SEM (cell line): ENCODE measurements around the gene TDRD9.

DNA sequence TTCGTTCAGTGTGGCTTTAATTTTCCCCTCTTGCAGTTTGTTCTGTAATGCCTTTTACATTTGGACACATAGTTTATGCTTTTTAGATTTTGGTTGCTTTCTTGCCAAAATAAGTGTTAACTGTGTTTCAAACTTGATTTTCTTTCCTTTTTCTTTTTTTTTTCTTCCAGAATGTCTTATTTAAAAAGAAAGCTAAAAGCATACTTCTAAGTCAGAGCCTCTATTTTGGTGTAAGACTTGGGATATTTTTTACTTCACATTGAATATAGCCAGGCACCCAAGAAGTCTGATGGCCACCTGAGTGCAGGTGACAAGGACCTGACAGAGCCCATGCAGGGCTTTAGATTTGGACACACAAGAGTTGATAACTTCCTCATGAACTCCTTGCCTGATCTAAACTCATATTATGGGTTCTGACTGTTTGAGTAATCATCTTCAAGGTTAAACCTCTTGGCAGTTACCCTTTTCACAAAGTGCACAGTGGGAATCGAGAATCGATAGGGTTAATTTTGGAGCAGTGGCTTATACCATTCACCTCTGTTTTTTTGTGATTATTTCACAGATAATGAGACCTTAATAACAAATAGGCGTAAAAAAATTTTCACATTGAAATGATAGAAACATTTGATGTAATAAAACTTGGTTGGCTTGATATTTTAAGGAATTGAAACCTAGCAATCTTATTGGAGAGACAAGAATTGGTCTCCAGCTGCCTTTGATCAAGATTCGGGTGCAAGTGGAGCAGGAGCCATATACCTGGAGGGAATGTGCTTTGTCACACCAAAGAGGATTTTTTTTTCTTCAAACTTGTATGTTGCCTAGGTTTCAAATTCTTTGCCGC lies 8.2 kb downstream of the EIF5 start:
- PRO-cap, result no peak

- PRO-cap, result no peak
Measured at GRCh38 chr14:103346737-103347415, 12.8 kb downstream of the EIF5 start.

- PRO-cap, result no peak
Measured at GRCh38 chr14:103439253-103439712, 54.1 kb downstream of the MARK3 start.

DNA sequence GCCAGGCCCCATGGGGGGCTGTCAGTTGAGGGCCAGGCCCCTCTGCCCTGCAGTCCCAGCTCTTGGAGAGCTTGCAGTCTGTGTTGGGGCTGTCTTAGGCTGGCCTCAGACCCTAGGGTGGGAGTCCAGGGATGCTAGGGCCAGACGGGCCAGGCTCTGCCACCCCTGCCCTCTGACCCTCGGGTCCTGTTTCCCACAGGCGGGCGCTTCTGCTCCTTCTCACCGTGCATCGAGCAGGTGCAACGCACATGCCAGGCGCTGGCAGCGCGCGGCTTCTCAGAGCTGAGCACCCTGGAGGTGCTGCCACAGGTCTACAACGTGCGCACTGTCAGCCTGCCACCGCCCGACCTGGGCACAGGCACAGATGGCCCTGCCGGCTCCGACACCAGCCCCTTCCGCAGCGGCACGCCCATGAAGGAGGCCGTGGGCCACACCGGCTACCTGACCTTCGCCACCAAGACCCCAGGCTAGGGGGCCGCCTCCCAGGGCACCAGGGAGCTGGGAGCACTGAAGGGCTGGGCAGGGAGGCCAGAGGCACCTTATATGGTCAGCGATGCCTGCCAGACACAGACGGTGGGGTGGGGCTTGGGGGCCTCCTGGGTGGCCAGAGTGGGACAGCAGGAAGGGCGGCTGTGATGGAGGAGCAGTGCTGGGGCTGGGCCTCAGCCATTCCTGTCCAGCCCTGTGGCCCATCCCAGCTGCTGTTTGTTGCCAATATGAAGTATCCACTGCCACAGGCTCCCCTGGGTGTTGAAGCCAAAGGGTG lies 5.5 kb downstream of the TRMT61A start:
- PRO-cap, result no peak

GRCh38 chr14:103543690-103544243 lies 14.8 kb downstream of the TRMT61A start:
- PRO-cap, result no peak

DNA sequence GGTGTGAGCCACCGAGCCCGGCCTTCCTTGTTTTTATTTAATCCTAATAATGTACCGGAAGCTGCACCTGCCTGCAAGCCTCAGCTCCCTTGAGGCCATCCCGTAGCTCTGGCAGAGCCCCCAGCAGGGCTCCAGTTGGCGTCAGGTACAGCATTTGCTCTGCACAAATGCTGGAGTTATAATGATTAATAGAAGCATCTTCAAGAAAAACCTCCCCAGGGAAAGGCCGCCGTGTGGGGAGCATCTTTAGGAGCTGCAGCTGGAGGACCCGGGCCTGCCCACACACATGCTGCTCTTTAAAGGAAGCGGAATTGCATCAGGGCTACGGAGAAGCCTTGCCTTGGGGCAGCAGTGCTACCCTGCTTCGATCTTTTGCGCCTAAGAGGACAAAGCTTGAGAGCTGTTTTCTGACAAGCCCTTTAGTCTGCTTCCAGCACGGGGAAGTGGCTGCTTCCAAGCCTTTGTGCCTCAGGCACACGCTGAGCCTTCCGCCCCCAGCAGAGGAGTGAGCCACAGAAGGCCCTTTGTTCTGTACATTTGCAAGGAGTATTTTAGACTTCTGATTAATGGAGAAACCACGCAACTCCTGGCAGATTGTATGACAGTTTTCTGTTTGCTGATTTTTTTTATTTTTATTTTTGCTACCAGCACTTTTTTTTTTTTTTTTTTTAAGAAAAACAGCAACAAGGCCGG lies 31.5 kb downstream of the COA8 start:
- PRO-cap, result no peak

DNA sequence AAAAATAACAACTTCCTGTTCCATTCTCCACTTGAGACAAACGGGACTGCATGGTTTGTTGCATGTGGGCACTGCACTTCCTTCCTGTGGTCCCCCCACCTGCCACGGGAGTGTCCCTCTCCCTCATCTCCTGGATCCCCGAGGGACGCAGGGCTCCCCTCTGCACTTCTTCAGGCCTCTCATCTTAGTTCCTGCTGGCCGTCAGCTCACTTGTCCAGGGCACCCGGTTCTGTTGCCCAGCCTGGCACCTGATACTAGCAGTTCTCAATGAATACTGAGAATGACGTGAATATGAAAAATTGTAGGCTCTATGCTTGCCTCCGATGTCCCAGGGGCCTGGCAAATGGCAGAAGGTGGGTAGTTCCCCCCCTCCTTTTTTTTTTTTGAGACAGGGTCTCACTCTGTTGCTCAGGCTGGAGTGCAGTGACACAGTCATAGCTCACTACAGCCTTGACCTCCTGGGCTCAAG lies 3.5 kb upstream of the KLC1 start:
- PRO-cap, result no peak

DNA sequence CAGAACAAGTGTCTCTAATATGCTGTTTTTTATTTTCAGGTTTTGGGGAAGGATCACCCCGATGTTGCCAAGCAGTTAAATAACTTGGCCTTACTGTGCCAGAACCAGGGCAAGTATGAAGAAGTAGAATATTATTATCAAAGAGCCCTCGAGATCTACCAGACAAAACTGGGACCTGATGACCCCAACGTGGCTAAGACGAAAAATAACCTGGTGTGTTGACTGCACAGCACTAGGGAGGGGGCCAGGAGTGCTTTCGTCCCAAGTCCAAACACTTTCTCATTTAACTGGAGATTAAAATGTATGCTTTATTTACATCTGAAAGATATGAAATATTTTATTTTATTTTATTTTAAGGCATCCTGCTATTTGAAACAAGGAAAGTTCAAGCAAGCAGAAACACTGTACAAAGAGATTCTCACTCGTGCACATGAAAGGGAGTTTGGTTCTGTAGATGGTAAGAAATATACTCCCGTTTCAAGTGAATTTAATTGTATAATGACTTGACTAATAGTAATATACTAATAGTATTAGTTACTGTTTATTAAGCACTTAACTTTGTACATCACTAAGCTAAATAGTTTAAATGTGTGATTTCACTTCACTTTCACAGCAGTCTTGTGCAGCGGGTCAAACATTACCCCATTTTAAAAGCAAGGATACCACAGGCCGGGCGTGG lies 42.1 kb downstream of the XRCC3 start:
- PRO-cap, result no peak

DNA sequence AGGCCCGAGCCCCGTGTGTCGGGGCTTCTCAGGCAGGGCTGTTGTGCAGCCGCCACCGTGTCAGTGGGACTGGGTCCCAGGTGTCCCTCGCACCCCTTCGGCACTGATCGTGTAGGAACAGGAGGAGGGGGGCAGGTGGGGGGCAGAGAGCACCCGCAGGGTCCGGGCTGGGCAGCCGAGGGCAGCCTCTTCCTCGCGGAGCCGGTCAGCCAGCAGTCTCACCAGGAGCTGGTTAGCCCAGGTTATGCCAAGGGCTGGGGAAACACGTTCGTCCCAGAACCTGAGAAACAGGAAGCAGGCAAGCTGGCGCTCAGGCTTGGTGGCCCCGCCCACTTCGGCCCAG lies 16.5 kb downstream of the XRCC3 start:
- PRO-cap, result no peak

GRCh38 chr14:103728419-103729184 lies 13.0 kb downstream of the ZFYVE21 start:
- PRO-cap, result no peak

DNA sequence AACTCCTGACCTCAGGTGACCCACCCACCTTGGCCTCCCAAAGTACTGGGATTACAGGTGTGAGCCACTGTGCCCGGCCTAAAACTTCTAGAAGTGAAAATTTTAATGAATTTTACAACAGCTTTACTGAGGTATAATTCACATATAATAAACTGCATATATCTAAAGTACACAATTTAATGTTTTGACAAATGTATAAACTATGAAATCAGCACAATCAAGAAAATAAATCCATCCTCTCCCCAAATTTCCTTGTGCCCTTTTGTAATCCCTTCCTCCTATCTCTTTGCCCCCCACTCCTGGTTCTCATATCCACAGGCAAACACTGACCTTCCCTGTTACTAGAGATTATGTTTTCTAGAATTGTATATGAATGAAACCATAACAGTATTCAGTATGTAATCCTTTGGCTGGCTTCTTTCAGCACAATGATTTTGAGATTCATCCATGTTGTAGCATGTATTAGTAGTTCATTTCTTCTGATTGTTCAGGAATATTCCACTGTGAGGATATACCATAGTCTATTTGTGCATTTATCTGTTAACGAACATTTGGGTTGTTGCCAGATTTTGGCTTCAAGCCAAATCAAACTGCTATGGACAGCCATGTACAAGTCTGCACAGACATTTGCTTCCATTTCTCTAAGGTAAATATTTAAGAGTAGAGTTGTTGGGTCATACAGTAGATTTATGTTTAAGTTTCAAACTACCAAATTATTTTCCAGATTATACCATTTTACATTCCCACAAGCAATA lies 56.3 kb downstream of the ZFYVE21 start:
- PRO-cap, result no peak

DNA sequence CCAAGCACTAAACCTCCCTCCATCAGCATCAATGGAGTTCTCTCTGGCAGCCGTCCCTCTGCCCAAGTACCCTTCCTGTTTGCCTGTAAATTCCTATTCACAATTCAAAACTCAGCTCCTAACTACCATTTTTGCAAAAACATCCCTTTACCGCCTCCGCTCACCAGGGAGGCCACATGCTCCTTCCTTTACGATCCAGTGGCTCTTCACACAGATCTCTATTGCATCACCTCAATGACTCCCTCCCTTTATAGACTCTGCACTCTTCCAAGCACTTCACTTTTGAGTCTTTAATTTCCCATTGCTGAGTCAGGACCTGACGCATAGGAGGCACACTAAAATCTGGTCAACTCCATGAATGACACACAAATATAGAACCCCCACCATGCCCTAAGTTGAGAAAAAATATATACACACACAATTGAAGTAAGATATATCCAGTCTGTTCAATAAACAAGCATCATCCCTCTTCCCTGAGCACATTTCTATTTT lies 45.9 kb downstream of the PPP1R13B start:
- PRO-cap, result no peak

DNA sequence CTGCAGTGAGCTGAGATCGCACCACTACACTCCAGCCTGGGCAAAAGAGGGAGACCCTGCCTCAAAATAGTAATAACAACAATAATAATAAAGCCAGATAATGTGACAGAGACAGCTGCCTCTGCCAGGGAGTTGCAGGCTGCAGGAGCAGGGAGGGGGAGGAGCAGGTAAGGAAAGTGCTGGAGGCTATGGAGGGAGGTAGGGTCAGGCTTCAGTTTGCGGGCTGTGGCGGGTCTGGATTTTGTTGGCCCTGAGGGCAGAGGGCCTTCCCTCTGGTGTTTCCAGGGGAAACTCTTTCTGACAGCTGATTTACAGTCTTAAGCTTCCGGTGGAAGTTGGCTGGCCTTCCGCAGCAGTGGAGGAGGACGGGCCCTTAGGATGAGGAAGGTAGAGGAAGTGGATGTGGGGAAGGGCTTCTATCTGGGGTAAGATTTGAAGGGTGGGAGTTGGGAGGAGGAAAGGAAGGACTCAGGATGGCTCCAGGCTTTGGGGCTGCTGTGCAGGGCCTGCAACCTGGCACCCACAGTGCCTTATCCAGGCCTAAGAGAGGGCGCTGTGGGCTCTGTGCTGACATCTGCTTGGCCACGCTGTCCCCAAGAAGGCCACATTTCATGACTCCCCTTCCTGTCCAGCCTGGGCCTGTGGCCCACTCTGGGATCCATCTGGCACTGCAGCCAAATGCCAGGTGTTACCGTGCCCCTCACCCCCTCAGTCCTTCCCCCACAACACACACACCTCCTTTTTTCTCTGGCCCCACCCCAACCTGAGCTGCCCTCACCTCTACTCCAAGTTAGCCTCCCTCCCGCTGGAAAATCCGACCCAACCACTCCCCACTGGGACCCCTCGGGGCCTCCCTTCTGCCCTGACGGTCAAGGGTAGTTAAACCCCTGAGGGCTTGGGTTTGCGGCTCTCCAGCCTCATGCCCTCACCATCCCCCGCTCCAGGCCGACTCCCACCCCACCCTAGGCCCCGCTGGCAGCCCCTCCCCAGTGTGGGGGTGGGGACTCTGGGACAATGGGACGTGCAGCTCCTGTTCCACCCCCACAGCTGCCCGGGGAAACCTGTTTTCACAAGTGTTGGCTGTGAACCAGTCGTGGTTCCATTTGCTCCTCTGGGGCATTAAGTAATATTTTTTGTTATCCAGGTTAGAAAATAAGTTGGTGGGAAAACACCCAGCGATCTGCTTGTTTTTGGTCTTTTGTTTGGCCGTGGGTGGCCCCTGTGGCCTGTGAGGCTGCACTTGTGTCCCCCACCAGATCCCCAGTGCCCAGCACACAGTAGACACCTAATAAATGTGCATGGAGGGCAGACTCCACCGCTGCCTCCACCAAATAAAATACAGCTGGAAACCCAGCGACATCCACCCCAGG lies 7.8 kb upstream of the PPP1R13B start:
- PRO-cap, result no peak

GRCh38 chr14:103909960-103910650 lies 11.2 kb downstream of the ATP5MJ start:
- PRO-cap, result no peak

- PRO-cap, result no peak
Measured at GRCh38 chr14:103928109-103928828, at the start of gene TDRD9. TDRD9 (plus strand) TSS chr14:103928456.

DNA sequence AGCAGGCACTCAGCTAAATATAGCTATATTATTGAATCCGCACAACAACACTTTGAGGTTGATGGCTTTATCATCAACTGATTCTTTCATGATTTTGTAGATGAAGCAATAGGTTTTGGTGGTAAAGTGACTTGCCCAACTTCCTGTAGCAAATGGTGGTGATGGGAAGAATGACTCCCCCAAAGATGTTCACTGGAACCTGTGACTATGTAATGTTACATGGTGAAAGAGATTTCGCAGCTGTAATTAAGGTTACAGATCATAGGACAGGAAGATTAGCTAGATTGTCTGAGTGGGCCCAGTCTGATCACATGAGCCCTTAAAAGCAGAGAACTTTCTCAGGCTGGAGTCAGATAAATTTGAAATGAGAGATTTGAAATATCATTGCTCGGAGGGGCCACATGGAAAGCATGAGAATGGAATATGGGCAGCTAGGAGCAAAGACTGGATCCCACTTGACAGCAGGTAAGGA lies 3.3 kb downstream of the TDRD9 start:
- PRO-cap, result no peak

DNA sequence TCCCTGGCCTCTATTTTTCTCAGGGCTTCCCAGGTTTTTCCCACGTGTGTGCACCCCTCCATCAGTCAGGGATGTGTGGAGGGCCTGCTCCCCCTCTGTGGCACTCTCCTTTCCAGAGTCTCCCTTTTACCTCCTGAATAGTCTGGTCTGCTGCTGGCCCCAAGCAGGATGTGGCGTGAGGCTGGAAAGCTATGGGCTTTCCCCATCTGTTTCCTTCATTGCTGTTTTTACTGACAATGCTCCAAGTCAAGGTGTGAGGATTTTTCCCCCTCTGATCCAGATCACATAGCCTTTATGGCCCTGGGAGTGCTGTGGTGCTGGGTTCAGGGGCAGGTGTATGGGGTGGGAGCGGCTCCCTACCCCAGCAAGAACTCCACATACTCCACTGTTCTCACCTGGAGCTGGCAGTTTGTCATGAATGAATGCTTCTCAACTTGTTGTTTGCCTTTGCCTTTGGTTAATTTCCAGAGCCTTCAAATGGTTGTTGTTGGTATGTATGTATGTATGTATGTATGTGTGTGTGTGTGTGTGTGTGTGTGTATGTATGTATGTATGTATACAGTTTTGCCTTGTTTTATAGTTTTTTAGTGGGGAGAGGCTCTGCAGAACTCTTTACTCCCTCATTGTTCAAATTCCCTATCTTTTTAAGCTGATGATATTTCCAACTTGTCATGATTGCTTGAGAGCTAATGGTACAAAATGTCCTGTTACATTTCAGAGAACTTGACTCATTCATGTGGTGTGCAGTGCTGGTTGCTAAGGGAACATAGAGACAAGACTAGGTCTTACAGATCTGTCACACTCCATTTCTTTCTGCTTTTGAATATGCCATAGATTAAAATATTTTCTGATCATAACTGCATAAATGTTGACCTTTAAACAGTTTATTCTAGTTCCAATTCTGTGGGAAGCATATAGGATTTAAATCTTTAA lies 36.6 kb upstream of the ASPG start:
- PRO-cap, result no peak

DNA sequence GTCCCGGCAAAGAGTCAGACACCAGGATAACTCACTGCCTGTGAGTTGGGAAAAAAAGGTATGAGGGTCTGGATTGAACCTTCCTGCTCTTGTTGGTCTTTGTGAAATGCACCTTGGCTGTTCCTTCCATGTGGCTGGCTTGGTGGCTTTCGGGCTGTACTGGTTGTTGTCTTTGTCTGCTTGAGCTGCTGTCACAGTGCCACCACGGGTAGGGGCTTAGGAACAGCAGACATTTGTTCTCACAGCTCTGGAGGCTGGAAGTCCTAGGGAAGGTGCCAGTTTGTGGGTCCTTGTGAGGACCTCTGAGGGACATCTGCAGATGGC lies 35.7 kb upstream of the ASPG start:
- PRO-cap, result no peak

GRCh38 chr14:104104683-104105329 lies 19.3 kb downstream of the ASPG start:
- PRO-cap, result no peak

- PRO-cap, result no peak
Measured at GRCh38 chr14:104268056-104268426, 129.7 kb downstream of the KIF26A start.